Left common carotid artery plus branches (tissue), 1 donor: ENCODE measurements around a stretch of chr17.

- PRO-cap: no peak
Observed at GRCh38 chr17:58414990-58415700, 2.2 kb downstream of the RNF43 start.

GRCh38 chr17:58488630-58489152 is 483 bp upstream of the HSF5 start:
- PRO-cap: no peak

DNA sequence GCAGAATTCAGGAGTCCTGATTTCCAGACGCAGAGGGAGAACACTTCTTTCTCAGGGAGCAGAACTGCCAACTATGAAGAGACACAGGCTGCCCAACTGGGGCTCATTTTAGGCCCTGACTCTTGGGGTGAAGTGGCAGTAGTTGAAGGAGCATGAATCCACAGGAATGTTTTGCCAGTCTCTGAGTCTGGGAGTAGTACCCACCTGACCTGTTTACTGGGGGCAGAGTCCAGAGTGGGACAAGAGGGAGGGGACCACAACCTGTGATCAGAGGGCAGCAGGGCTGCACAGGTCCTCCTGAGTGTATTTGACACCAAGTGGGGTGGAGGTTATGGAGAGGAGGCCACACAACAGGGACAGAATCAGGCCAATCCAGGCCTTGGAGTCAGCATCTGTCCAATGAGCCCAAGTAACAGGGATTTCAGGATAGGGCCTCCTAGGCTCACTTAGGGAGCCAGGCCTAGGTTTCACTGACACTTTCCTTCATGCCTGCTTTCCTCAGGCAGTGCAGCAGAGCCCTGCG is 2.5 kb upstream of the MTMR4 start:
- PRO-cap: no peak

DNA sequence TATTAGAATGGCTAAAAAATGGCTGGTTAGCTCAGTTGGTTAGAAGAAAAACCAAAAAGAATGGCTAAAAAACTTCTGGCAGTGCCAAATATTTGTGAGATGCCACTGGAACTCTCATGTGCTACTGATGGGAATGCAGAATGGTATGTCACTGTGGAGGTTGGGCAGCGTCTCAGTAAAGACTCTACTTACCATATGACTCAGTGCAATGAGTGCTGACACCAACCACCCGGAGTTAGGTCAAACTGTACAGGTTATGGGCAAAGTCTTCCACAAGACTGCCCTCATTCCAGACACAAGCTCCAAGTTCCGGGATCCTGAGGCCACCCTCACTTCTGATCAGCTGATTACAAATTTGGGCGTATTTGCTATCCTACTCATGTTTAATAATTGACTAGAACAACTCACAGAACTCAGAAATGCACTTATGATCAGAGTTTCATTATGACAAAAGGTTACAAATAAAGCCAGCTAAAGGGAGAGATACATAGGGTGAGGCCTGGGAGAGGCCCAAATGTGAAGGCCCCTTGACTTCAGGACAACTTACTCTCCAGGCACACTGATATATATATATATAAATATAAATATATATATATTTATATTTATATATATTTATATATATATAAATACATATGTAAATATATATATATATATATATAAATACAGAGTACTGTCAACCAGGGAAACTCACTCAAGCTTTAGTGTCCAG is 114.8 kb downstream of the TRIM37 start:
- PRO-cap: no peak

DNA sequence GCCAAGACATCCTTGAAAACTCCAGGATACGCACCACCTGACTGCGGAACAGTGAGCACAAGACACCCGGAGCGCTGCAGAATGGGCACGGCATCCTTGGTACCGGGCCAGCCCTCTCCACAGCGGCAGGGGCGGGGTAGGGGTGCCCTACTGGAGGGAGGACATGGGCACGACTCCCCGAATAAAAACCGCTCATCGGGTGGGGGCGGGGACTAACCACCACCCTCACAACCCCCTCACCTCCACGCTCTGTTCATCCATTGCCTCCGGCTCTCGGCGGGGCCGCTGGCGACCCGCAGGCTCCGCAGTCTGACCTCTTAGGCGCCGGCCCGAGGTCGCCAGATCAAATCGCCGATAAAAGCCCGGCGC is 495 bp downstream of the TRIM37 start:
- PRO-cap: no peak

DNA sequence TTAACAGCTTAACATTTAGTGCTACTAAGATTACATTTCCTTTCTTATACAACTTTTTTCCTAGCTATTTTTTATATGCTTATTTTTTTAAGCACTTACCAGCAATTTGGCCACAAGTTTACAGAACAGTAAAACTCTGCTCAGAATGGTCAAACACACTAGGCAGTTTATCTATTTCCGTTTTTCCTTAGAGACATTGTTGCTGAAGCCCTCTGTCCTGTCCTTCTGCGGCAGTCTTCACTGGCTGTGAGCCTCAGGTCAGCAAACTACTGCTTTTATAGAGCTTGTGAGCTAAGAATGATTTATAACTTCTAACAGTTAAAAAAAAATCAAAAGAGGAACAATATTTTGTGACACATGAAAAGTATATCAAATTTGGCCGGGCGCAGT is 7.9 kb downstream of the PRR11 start:
- PRO-cap: no peak

GRCh38 chr17:59211159-59211706 is 1.4 kb downstream of the SMG8 start:
- PRO-cap: no peak

DNA sequence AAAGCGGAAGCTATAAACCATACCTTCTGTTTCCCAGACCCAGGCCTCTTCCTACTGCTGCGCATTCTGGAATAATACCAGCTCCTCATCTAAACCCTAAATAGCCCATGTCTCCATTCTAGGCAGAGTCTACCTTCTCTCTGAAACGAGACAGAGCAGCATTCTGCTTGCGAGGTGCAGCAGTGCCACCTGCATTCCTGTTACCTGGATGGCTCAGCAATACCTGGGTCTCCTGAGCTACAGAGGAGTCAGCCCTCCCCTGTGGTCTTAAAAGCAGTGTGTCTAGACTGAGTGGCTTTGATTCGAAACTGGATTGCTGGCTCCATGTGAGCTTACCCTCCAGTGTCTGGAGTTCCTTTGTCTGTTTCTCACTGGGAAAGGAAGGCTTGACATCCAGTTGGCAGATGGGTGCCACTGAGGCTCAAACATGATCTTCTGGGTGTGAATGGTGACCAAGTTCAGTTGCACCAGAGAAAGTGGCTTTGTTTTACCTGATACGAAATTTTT is 6.5 kb downstream of the YPEL2 start:
- PRO-cap: no peak

- PRO-cap: no peak
Observed at GRCh38 chr17:59357951-59358422, 26.5 kb downstream of the YPEL2 start.

DNA sequence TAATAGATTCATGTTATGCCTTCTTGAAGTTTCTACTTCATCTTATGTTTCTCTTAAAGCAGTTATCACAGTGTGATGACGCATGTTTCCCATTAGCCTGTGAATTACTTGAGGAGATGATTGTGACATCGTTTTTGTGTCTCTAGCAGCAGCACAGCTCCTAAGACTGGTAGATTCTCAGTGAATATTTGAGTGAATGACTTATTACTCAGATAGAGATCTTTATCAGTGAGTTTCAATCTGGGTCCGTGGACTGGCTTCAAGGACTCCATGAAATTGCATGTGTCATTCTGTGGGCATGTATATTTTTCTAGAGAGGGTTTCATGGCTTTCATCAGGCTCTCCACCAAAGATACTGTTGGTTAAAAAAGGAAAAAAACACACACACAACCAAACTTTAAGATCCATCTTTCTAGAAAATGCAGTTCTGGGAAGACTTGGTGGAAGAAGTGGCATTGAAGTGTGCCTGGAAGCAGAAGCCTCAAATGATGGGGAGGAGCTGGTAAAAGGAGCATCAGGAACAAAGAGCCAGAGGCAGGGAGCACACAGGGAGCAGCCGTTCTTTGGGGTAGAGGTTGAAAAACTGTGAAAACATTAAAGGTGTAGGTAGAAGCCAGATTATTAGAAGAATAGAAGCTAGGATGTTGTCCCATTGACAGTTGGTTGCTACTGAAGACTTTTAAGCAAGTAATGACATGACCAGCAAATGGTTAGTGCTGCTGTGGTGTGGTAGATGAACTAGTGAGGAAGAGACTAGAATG is 30.1 kb downstream of the YPEL2 start:
- PRO-cap: no peak

GRCh38 chr17:59366473-59366813 is 35.0 kb downstream of the YPEL2 start:
- PRO-cap: no peak

GRCh38 chr17:59366814-59367550 is 35.5 kb downstream of the YPEL2 start:
- PRO-cap: no peak

GRCh38 chr17:59370839-59372077 is 39.8 kb downstream of the YPEL2 start:
- PRO-cap: bidirectional peak, plus-strand start at chr17:59371617, minus-strand start at chr17:59371583

DNA sequence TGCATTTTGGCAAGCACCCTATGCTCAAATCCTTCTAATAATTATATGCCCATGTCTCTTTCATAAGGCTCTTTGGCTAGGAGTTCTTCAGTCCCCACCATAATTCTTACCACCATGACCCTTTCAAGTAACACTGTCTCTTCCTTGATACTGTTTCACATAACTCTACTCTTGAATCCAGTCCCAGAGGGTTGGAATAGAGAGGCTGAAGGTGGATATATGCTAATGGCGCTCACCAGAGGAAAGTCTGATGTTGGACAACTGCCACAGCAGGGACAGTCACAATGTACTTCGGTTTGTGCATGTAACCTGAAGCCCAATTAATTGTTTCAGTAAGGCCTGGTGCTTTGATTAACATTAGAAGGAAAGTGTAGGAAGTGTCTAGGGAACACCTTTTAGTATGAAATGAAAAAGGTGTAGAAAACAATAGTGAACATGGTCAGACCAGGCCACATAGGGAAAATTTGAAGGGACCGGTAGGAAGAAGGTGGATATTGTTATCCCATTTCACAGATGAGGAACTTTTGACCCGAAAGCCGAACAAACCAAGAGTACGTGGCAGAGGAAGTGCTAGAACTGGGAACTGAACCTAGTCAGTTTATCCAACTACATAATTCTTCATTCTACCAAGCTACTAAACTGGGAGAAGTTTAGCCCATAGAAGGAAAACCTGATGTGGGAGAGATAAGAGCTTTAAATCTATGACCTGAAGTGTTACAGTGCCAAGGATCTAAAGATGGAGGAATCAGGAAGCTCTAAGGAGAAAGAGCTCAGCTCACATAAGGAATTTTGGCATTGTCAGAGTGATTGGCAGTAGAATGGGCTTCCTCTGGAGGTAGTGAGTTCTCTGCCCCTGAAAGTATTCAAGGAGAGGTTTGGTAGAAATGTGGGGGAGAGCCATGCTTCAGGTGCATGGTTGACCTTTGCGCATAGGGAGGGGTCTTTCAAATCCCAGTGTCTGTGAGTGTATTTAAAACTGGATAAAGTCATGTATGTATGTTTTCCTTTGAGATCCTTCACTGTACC is 43.1 kb downstream of the YPEL2 start:
- PRO-cap: no peak

DNA sequence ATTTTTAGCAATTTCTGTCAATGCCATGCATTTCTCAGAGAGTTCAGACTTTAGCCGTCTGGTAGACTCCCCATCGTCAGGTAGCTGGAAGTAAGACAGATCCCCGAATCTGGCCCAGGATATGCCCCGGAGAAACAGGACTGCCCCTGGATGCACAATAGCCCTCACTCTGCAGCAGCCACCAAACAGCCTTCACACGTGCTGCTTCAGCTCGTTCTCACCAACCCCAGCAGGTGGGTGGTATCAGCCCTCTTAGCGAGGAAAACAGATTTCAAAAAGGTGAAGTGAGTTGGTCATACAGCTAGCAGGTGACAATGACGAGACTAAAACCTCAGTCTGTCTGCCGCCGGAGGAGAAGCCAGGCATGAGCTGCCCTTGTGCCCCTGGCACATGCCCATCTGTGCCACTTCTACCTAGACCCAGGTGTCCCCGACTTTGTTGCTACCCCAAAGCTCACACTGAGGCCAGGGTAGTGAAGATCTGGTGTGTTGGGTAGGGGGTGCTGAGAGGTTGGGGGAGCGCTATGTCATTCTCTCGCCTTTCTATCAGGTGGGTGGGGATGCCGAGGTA is 92.5 kb downstream of the YPEL2 start:
- PRO-cap: no peak

- PRO-cap: bidirectional peak, plus-strand start at chr17:59428259, minus-strand start at chr17:59428094
Observed at GRCh38 chr17:59427887-59428469, 96.5 kb downstream of the YPEL2 start.

DNA sequence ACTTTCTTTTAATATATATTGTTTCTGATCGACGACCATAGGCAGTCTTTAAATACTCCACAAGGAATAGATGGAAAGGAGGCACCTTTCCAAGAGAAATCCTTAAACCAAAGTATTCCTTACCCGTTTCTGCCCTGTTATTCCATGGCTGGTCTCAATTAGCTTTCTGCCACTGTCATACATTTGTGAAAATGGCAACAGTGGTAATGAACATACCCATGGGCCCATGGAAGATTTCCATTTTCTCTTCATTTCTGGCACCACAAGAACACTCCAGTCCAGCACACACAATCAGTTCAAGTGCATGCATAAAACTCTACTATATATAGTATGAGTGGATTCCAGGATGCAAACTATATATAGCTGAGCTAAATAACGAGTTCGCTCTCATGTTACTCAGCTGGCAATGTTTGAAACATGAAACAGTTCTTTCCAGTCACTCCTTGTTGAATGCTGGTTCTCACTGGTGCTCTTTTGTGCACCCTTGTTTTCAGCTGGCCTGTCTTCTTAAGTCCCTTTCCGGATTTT is 75.3 kb upstream of the DHX40 start:
- PRO-cap: no peak

GRCh38 chr17:59619009-59619381 is 700 bp upstream of the CLTC start:
- PRO-cap: bidirectional peak, plus-strand start at chr17:59619357, minus-strand start at chr17:59619211

- PRO-cap: no peak
Observed at GRCh38 chr17:59641959-59642465, 22.3 kb downstream of the CLTC start.

- PRO-cap: no peak
Observed at GRCh38 chr17:59814586-59815085, 78.1 kb downstream of the TUBD1 start.